WTC11 (cell line): ENCODE measurements around a stretch of chr5.

GRCh38 chr5:80646670-80647192 lies 7.7 kb upstream of the MSH3 start:
- PRO-cap = no peak

DNA sequence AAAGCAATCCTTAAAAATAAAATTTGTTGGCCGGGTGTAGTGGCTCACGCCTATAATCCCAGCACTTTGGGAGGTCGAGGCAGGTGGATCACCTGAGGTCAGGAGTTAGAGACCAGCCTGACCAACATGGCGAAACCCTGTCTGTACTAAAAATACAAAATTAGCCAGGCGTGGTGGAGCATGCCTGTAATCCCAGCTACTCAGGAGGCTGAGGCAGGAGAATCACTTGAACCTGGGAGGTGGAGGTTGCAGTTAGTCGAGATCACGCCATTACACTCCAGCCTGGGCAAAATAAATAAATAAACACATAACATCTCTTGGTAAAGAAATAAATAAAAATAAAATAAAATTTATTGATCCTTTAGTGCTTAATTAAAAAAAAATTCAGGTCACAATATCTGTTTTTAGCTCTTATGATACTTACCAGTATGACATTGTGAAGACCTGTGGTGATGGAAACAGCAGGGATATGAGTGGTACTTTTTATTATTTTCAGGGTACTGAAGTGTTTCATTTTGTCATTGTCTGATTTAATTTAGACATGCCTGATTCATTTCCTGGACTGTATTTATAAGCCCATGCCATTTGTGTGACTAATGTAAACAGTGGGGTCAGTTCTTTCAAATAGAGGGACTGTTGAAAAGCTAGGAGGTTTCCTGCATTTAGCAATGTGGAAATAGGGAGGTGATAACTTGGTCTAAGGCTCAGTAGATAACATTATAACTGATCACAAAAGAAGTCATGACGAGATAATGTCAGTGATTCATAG lies 7.1 kb downstream of the RASGRF2 start:
- PRO-cap = no peak

DNA sequence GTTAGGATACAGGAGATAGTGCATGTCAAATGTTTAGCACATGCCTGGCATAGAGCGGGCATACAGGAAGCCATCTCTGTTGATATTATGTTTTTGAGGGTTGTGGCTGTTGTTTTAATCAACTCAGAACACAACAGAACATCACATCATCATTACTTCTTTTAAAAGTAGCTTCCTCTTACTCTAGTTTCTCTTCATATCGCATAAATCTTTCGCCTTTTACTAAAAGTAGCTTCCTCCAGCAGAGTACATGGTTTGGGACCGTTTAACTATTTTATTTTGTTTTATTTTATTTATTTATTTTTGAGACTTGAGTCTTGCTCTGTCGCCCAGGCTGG lies 27.7 kb upstream of the CKMT2 start:
- PRO-cap = no peak

DNA sequence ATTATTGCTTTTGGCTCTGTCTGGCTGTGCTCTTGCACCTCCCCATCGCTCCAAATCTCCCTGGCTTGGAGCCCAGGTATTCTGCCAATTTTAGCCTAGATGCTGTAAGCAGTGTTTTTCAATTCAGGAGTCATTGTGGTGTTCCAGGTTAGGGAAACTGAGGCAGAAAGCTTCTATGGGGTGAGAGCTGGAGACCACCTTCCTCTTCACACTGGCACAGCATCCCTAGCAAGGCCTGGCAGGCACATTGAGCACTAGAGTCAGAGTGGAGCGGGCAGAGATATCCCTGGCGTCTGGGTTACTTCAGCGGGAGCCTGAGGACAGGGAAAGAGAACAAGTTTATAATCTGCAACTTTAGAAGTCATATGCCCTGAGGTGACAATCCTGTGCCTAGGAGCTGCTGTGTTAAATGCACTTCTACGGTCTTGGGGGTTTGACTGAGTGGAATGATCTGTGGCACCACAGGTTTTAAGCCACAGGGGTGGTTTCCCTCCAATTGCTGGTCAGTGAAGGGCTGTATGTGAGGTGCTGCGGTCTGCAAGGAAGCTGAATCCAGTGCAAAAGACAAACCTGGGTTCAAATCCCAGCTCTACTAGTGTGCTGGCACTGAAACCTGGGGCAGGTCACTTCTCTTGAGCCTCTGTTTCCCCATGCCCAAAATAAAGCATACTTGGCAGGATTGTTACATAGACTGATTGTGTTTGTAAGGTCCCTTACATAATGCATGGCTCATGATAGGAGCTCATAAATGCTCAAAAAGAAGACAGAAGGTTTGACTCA lies 2.9 kb downstream of the CKMT2 start:
- PRO-cap = no peak

- PRO-cap = no peak
These were observed 18.8 kb downstream of the CKMT2 start for GRCh38 chr5:81251966-81252316.

- PRO-cap = no peak
These were observed 956 bp downstream of the ACOT12 start for GRCh38 chr5:81392971-81393384.

GRCh38 chr5:81420208-81420653 lies 26.3 kb upstream of the ACOT12 start:
- PRO-cap = no peak

- PRO-cap = no peak
These were observed 28.8 kb upstream of the ACOT12 start for GRCh38 chr5:81422616-81423165.

- PRO-cap = bidirectional peak, plus-strand start at chr5:81751788, minus-strand start at chr5:81751772; unidirectional peak, minus-strand start at chr5:81751986
These were observed 1.0 kb upstream of the SSBP2 start for GRCh38 chr5:81751654-81752557.

GRCh38 chr5:81755218-81755746 lies 4.4 kb upstream of the SSBP2 start:
- PRO-cap = no peak

GRCh38 chr5:81852282-81853384 lies 101.7 kb upstream of the SSBP2 start:
- PRO-cap = unidirectional peak, plus-strand start at chr5:81852391; unidirectional peak, minus-strand start at chr5:81852503; bidirectional peak, plus-strand start at chr5:81852954, minus-strand start at chr5:81852818

GRCh38 chr5:81857269-81857933 lies 106.5 kb upstream of the SSBP2 start:
- PRO-cap = no peak

- PRO-cap = no peak
These were observed 112.4 kb downstream of the RPS23 start for GRCh38 chr5:82165744-82166208.

GRCh38 chr5:82389321-82389747 lies 111.2 kb upstream of the RPS23 start:
- PRO-cap = no peak

- PRO-cap = unidirectional peak, plus-strand start at chr5:82434949
These were observed 156.5 kb upstream of the RPS23 start for GRCh38 chr5:82434718-82435082.

DNA sequence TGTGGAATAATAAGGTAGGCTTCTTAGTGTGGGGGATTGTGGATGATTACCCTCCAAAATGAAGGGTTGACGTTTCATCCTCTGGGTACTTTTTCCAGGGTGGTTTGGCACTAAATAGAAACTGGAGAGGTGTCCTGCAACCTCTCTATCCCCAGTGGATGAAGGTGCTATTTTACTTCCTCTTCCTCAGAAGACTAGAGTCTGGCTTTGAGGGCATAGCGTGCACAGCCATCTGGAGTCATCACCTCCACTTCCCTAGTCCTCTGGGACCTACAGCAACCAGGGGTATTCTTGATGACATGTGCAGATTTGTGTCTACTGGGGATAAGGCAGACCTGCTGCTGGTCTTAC lies 260.9 kb upstream of the RPS23 start:
- PRO-cap = no peak

DNA sequence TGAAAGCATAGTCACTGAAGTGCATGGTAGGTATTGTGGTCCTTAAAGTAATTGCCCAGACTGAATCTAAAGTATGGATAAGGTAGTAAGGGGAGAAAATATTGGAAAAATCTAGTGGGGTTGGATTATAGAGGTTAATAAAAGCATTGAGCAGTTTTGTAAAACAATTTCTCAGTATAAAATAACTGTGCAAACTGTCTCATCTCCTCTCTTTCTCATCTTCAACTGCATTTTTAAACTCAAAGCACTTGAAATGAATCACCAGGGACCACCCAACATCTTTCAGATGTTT lies 61.8 kb downstream of the TMEM167A start:
- PRO-cap = no peak

DNA sequence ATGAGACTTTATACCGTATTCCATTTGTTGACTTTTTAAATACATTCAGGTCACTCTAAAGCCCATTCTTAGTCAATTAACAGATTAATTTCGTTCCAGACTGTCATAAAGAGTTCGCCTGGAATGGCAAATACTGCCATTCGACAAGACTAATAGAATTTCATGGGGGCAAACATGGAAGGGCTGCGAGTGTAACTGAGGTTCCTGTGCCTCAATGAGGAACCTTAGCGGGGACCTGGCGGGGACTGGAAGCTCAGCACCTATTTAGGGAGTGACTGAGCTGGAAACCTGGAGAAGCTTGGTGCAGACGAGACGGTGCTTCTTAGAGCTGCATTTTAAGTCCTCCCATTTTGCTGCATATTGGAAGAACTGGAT lies 3.4 kb downstream of the VCAN start:
- PRO-cap = no peak

GRCh38 chr5:83537614-83538264 lies 66.2 kb downstream of the VCAN start:
- PRO-cap = no peak

- PRO-cap = no peak
These were observed 61.9 kb downstream of the COX7C start for GRCh38 chr5:86679567-86680085.